ENCODE measurements around a stretch of chr11.

- PRO-cap: no peak
- RAMPAGE, long total RNA, 4 experiments: no peak in any of the 4 experiments
Measured at GRCh38 chr11:78352231-78352904, 65.3 kb downstream of the GAB2 start.

DNA sequence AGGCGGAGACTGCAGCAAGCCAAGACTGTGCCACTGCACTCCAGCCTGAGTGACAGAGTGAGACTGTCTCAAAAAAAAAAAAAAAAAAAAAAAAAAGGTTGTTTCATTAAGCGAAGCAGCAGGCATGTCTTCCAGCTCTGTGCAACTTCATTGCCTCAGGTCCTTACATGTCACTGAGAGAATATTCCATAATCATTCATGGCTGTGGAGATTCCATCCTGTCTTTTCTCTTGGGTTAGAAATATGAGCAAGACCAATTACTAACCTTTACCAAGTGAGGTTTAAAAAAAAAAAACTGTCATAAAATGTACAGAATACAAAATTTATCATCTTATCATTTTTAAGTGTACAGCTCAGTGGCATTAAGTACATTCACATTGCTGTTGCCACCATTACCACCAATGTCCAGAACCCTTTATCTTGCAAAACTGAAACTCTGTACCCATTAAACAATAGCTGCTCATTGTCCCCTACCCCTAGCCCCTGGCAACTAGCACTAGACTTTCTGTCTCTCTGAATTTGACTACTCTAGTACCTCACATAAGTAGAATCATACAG, 16.7 kb downstream of the GAB2 start:
- PRO-cap: no peak
- RAMPAGE, long total RNA, 4 experiments: no peak in any of the 4 experiments

- PRO-cap: no peak
- RAMPAGE, long total RNA, 4 experiments: no peak in any of the 4 experiments
Measured at GRCh38 chr11:78833098-78833348, 258.4 kb upstream of the NARS2 start.

DNA sequence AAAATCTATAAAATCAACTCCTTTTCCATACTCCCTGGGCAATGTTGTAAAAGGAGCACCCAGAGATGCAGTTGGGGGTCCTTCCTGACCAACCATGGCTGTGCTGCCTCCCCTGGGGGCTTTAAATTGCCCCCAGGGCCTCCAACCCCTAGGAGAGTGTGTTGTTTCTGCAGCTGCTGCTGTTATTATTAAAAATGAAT, 302.8 kb upstream of the NARS2 start:
- PRO-cap: unidirectional peak, plus-strand start at position 92 of the sequence
- RAMPAGE, long total RNA, 4 experiments: no peak in any of the 4 experiments

DNA sequence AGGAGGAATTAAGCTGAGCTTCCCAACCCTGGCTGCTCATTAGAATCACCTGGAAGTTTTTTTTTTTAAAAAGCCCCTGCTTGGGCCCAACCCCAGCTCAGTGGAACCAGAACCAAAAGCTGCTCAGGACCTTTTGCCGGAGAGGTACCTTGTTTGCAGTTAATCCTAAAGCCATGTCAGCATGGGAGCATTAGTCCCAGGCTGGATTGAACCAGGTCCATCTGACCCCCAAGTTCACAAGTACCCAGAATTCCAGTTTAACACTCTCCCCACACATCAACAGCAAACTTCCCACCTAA, 243.6 kb downstream of the TENM4 start:
- PRO-cap: no peak
- RAMPAGE, long total RNA, 4 experiments: no peak in any of the 4 experiments

DNA sequence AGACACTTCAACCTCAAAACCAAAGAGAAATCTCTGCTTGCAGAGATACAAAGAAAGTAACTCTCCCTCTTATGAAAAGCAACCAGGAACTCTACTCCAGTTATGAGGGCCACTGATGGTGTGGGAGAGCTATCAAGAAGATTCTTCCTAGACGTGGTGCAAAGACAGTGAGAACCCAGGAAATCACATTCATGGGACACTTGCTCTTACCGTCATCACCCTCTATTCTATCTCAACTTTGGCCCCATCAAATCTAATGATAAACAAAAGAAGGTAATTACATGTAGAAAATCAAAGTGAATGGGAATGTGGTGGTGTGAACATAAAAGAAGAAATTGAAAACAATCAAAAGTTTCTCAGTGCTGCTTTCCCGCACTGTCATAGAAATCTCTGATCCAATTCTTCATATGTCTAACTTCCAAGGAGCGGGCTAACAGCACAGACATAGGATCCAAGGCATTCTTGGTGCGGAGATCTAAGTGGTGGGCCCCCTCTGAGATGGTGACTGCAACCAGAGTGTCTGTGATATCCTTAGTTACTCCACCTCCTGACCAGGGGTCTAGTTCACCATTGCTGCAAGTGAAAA, 75.6 kb downstream of the PRCP start:
- PRO-cap: no peak
- RAMPAGE, long total RNA, 4 experiments: no peak in any of the 4 experiments

- PRO-cap: no peak
- RAMPAGE, long total RNA, 4 experiments: no peak in any of the 4 experiments
Measured at GRCh38 chr11:83072797-83073266, 1.1 kb upstream of the RAB30 start.

- PRO-cap: no peak
- RAMPAGE, long total RNA, 4 experiments: no peak in any of the 4 experiments
Measured at GRCh38 chr11:83079161-83080116, 7.7 kb upstream of the RAB30 start.

- PRO-cap: no peak
- RAMPAGE, long total RNA, 4 experiments: no peak in any of the 4 experiments
Measured at GRCh38 chr11:83128744-83129133, 28.2 kb upstream of the PCF11 start.

DNA sequence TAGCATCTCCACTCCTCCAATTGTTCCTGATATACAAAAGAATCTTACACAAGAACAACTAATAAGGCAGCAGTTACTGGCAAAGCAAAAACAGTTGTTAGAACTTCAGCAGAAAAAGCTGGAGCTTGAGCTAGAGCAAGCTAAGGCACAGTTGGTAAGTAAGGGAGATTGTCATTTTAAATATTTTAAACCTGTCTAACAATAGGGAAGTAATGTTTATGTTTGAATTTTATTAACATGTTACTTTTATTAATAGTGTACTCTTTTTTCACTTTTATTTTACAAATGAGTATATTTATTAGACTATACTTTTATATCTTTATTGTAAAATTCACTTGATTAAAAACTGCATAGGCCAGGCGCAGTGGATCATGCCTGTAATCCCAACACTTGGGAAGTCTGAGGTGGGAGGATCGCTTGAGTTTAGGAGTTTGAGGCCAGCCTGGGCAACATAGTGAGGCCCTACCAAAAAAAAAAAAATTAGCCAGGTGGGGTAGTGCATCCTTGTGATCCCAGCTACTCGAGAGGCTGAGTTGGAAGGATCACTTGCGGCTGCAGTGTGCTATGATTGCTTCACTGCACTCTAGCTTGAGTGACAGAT, 7.4 kb downstream of the PCF11 start:
- PRO-cap: no peak
- RAMPAGE, long total RNA, 4 experiments: no peak in any of the 4 experiments

- PRO-cap: no peak
- RAMPAGE, long total RNA, 4 experiments: no peak in any of the 4 experiments
Measured at GRCh38 chr11:83910124-83910564, 624.0 kb upstream of the CCDC90B start.

GRCh38 chr11:84019587-84019897, 733.4 kb upstream of the CCDC90B start:
- PRO-cap: no peak
- RAMPAGE, long total RNA, 4 experiments: no peak in any of the 4 experiments

- PRO-cap: no peak
- RAMPAGE, long total RNA, 4 experiments: no peak in any of the 4 experiments
Measured at GRCh38 chr11:85628707-85629735, 628 bp downstream of the TMEM126B start.

DNA sequence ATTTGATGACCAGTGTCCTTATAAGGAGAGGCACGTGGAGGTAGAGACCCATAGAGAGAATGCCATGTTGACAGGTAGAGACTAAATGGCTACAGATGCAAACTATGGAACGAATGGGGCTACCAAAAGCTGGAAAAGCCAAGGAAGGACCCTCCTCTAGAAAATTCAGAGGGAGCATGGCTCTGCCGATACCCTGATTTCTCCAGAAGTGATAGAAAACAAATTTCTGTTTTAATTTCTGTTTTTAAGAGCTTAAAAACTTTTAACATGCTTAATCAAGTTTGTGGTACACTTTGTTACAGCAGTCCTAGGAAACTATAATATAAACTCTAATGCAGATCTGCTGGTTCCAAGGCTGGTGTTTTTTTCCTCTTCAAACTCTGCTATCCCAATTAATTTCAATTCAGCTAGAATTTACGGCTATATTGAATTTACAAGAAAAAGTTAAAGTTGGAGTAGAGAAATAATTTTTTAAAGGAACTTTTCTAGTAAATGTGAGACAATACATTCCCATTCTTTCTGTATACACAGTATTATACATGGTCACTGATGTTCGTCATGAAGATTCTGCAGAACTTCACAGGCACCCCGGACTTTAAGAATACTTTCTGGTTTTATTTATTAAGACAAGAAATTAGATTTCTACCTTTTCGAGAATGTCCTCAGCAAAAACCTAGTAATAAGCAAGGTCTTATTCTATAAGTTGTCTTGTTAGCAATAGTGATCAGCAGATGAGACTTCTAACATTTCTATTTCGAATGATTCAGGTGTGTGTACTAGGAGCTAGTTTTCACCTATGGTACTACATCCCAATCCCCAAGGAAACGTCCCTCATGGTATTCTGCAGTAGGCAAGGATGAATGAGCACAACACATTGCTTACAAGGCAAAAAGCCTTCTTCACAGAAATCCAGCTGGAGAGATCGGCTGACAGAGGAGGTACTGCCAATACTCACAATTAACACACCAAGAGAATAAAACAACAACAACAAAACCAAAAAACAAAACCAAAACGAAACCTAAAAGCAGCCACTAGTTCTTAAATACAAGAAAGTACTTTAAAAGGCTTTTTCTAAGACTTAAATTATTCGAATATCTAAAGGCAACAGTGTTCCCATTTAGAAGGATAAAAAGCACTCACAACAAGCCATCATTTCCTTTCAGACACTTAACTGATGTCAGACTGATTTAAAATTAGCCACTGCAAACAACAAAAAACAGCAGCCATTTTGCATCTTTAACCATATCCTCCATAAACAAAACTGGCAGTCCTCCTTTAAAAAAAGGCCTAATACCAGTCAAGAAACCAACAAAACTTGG, 101.7 kb downstream of the PICALM start:
- PRO-cap: no peak
- RAMPAGE, long total RNA, 4 experiments: no peak in any of the 4 experiments

GRCh38 chr11:85985070-85985978, 83.6 kb downstream of the PICALM start:
- PRO-cap: no peak
- RAMPAGE, long total RNA, 4 experiments: no peak in any of the 4 experiments

- PRO-cap: no peak
- RAMPAGE, long total RNA, 4 experiments: no peak in any of the 4 experiments
Measured at GRCh38 chr11:86019757-86020514, 48.9 kb downstream of the PICALM start.

DNA sequence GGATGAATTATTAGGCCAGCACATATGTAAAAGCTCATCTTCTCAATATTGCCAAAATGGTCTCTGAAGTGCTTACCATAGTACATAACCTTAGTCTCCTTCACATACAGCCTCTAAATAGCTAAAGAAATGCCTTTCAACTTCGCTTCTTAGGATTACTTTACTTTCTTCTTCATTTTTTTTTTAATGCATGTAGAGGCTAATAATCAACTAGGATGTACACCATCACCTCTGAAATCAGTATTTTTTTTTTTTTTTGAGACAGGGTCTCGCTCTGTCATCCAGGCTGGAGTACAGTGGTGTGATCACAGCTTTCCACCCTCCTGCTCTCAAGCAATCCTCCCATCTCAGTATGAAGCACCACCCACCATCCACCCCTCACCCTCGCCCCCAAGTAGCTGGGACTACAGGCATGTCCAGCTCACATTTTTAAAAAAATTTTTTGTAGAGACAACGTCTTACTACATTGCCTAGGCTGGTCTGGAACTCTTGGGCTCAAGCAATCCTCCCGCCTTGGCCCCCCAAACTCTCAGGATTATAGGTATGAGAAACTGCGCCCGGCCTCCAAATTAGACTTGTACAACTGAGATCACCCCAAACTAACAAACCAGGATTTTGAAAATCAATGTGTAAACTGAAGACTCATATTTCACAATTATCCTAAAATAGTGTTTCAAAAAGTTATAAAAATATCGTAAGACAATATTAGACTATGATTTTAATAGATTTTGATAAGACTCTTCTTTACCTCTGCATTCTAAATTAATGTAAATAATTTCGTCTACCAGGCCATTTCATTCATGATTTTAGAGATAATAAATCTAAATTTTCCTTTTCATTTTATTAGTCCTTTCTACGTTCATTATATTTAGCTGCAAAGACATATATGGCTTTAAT, 41.4 kb downstream of the PICALM start:
- PRO-cap: no peak
- RAMPAGE, long total RNA, 4 experiments: no peak in any of the 4 experiments

DNA sequence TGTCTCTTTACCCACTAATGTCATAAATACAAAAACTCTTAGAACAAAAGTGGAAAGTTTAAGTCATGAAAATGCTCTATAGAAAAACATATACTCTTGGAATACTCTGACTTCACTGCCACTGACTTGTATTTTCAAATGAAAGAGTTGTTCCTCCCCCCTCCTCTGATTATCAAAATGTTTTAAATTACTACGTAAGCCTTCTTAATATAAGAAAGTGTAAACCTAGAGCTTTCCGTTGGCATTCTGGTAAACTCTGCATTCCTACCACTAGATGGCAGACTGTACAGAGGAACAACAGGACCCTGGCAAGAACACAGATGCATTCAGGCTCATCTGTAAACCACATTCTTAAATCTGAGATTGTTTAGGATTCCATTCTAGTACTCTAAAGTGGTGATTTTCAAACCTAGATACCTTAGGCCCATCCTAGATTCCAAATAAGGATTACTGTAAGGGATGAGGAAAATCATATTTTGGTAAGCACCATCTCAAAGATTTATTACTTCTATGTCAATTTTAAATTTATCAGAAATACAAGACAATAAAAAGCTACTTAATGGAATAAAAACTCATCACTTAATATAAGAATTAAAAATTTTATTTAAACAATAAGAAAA, 27.0 kb downstream of the PICALM start:
- PRO-cap: no peak
- RAMPAGE, long total RNA, 4 experiments: no peak in any of the 4 experiments

DNA sequence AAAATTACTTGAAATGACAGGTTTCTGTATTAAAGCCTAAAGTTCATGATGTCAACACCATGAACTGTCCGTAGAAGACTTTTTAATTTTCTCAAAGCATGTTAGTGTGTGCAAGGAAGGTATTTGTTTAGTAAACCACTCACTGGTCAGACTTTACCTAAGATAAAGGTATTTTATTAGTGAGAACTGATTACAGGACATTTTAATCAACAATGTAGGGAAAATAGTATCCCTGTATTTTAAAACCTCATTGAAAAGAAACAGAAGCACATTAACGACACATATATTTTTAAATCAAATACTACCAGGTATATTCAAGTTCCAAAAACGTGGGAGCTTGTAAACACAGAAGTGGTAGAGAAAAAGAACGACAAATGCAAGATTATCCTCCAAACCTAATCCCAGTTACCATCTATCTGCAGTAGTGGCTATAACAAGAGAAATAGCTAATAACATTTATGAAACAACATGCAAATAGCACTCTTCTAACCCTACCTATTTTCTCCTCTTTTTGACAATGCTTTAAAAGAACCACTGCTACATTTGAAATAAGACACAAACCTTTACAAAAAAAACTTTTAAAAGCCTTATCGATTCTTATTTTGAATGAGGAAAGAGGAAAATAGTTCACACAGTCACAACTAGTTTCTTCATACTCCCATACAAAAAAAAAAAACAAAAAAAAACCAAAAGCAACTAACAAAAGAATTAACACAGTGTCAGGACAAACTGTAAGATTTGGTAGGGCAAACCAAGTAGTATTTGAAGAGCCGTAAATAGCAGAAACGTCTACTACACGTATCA, 2.6 kb downstream of the PICALM start:
- PRO-cap: no peak
- RAMPAGE, long total RNA, 4 experiments: no peak in any of the 4 experiments

- PRO-cap: no peak
- RAMPAGE, long total RNA, 4 experiments: no peak in any of the 4 experiments
Measured at GRCh38 chr11:86109060-86109871, 40.4 kb upstream of the PICALM start.